GM19240 (cell line): ENCODE measurements around the genes CPM and LRRC10.

DNA sequence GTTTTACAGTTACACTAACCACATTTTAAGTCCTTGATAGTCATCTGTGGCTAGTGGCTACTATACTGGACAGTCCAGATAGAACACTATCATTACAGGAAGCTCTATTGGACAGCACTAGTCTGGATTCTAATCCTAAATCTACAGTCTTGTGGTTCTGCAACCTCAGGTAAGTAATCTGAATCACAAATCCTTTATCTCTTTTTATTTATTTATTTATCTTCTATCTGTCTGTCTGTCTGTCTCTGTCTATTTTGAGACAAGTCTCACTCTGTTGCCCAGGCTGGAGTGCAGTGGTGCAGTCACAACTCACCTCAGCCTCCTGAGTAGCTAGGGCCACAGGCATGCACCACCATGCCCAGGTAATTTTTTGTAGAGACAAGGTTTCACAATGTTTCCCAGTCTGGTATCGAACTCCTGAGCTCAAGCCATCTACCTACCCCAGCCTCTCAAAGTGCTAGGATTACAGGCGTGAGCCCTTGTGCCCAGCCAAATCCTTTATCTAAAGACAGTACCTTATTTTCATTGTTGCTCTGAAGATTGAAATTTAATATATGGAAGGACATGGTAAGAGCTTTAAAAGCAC, 18.2 kb downstream of the RAP1B start:
- RRBS, result no CpG with 5 or more reads among the region's 2 CpGs

DNA sequence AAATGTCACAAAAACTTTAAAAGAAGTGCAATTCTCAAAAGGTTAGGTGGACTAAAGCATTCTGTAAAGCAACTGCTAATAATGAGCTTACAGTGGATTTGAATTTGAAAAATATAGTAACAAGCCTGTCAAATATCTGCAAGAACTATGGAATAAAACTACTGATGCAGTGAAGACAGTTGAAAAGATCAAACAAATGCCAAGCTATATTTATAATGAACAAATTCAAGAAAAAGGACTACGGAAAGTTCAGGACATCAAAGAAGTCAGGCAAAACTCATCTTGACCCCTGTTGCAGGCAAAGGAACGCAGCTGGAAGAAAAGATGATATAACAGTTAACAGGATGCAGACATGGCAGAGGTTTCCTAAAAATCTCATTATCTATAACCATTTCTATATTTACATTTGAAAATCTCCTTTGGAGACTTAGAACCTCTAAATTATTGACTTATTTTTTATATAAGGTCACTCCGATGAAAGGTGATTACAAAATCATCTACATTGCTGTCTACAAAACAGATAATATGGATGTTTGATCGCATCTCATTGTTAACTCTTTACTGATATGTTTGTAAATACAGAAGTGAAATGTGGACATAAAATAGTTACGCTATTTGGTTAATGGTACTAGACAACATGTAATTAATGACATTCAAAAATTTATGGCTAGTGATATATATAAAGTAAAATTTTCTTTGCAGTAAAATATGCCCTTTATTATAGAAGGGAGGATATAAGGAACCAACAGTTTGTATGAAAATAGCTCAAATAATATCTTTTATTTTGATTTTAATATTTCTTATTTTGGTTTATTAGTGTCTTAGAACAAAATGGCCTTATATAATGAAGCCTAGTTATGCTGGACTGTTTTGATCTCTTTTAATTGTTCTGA, 34.3 kb downstream of the MDM2 start:
- RRBS, result no CpG with 5 or more reads among the region's 5 CpGs

- RRBS, result 5% methylated on average over 43 of the region's 104 CpGs
These were observed at the start of gene CPM for GRCh38 chr12:68932686-68933754. Gene CPM, minus strand, starts transcription at chr12:68933171.

- RRBS, result no CpG with 5 or more reads among the region's 3 CpGs
These were observed 133.5 kb upstream of the CPM start for GRCh38 chr12:69066425-69066876.

GRCh38 chr12:69125693-69125892, 113.8 kb upstream of the CPSF6 start:
- RRBS, result no CpG with 5 or more reads among the region's 3 CpGs

DNA sequence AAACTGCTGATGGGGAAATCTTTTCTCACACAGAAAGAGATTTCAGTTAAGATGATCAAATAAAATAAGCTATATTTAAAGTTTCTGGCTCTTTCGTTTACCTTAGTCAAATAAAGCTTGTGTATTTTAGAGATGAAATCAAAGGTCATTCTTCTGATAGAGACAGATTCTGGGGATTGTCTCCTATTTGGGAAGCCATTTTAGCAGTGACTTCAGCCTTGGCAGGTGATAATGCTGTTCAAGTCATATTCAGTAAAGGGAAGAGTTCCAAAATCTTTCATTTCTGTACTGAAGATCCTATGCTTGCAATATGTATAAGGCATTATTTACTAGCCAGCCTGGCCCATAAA, 52.3 kb upstream of the FRS2 start:
- RRBS, result no CpG with 5 or more reads among the region's 1 CpG

- RRBS, result 3% methylated on average over 3 of the region's 11 CpGs
These were observed 799 bp downstream of the FRS2 start for GRCh38 chr12:69470937-69471437.

DNA sequence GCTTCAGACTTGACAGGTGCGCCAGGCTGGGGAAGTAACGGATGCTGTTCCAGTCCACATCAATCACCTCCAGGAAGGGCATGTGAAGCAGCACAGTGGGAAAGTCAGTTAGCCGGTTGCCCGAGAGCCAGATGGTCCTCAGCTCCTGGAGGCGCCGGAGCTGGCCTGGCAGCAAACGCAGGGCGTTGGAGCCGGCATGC, 614 bp downstream of the LRRC10 start:
- RRBS, result 97% methylated on average over 7 of the region's 9 CpGs

DNA sequence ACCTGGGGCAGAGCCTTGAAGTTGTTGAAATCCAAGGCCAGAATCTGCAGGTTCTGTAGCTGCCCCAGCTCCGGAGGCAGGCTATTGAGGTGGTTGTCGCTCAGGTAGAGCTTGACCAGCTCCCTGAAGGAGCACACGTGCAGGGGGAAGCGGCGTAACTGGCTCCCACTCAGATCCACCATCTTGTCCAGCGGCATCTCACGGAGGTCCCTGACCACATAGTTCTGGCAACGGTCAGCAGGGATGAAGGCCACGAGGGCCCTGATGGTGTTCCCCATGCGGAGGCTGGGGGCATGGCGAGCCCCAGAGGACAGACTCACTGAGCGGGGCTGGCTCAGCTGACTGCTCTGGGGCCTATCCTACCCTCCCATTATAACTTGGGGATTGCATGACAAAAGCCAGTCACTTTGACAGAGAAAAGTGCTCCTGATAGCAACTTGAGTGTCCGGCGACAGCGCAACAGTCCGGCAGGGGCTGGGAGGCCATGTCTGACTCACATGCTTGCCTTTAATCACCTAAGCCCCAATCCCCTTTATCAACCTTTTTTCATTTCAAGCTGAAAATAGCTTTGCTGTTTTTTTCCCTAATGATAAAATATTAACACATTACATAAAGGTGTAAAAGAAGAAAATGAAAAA, at the start of gene LRRC10:
Gene LRRC10 (minus strand): TSS at position 347 of the 638 bp plus-strand sequence.
- RRBS, result no CpG with 5 or more reads among the region's 16 CpGs

- RRBS, result no CpG with 5 or more reads among the region's 33 CpGs
These were observed 711 bp upstream of the CNOT2 start for GRCh38 chr12:70242300-70243143.

DNA sequence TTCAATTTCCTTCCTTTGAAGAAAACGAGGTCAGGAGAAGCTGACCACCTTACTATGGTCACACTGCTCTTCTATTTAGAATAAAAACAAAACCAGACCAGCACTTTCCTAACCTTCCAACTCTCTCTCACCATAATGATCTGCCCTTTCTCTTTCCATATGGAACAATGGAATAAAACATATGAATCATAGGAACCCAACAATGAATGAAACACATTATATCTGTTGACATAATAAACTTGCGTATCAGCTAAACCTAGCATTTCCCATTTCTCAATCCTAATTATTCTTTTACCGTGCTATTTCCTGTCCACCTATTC, 88.0 kb downstream of the PTPRB start:
- RRBS, result no CpG with 5 or more reads among the region's 3 CpGs

- RRBS, result no CpG with 5 or more reads among the region's 7 CpGs
These were observed 76.6 kb downstream of the PTPRB start for GRCh38 chr12:70560489-70561132.

DNA sequence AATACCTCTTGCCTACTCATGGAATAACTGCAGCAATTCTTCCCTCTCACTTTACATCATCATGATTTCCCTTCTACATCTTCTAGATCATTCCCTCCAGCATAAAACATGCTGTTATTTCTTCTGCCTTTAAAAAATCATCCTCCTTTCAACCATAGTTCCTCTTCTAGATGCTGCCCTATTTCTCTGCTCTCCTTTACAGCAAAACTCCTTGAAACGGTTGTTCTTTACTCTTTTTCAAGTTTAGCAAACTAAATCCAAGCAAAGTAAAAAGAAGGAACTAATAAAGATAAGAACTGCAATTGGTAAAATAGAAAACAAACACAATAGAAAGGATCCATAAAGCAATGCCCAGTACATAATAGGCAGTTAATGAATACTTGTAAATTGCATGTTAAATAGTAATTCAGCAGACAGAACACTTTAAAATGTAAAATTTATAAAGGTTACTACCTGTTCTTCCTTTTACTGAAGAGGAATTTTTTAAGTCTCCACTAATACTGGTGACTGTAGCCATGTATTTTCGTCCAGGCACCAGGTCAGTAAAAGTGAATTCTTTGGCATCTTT, 50.6 kb downstream of the PTPRB start:
- RRBS, result no CpG with 5 or more reads among the region's 2 CpGs

DNA sequence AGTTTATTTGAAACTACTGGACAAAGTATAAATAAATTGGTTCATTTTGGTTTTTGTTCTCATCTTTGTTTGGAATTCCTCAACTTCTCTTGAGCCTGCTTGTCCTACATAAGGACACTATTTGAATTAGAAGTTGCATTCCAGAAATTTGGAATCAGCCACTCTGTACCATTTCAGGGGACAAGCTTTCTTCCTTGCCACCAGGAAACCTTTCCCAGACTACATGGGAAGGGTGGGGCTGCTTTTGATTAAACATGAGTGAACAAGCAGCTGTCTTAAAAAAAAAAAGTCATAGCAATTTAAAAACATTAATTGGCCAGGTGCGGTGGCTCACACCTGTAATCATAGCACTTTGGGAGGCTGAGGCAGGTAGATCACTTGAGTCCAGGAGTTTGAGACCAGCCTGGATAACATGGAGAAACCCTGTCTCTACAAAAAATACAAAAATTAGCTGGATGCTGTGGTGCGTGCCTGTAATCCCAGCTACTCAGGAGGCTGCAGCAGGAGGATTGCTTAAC, 24.8 kb downstream of the PTPRB start:
- RRBS, result no CpG with 5 or more reads among the region's 2 CpGs

GRCh38 chr12:70645585-70646428, 8.6 kb upstream of the PTPRB start:
- RRBS, result no CpG with 5 or more reads among the region's 10 CpGs

DNA sequence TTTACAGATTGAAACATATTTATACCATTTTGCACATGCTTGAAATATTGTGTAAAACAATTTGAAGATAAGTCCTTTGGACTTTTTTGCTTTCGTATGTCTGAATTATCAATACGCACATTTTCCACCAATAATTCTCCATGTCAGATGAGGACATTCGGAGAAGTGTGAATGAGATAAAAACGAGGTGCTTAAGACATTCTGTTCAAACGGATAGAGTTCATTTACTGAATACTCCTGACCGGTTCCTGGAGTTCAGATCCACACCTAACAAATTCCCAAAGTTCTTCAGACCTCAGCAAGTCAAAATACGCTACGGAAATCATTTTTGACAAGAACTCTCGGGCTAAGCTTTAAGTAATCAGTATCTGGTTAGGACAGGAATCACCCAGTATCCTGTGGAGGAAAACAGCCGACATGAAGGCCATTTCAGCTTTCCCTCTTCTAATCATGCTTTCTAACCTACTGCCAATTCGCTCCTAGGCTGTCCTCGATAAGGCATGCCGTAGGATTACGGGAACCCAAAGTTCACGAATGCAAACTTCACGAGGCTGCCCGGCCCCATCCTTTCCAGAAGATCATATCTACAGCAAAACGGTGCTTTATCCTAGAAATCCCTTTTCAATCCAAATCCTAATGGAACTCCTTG, 81.7 kb upstream of the PTPRB start:
- RRBS, result no CpG with 5 or more reads among the region's 18 CpGs

GRCh38 chr12:70722853-70723520, 85.8 kb upstream of the PTPRB start:
- RRBS, result no CpG with 5 or more reads among the region's 3 CpGs

- RRBS, result no CpG with 5 or more reads among the region's 2 CpGs
These were observed 116.2 kb downstream of the TSPAN8 start for GRCh38 chr12:71041616-71042033.

GRCh38 chr12:71160488-71161018, 2.8 kb upstream of the TSPAN8 start:
- RRBS, result no CpG with 5 or more reads among the region's 5 CpGs

GRCh38 chr12:71646761-71646997, 17.0 kb downstream of the ZFC3H1 start:
- RRBS, result no CpG with 5 or more reads among the region's 2 CpGs